HepG2 (cell line): Measurements from ENCODE around the genes M1AP, POLE4, REG3A and CTNNA2.

- RRBS, 2 experiments: no CpG with 5 or more reads among the region's 7 CpGs
CAGE:
- cytosol, long polyA minus RNA: no peak
- cytosol, long polyA plus RNA: no peak
- long polyA plus RNA: no peak
- nucleus, long polyA minus RNA: no peak
- nucleus, long polyA plus RNA: no peak
These were observed 8.7 kb downstream of the TET3 start for GRCh38 chr2:73993101-73994181.

DNA sequence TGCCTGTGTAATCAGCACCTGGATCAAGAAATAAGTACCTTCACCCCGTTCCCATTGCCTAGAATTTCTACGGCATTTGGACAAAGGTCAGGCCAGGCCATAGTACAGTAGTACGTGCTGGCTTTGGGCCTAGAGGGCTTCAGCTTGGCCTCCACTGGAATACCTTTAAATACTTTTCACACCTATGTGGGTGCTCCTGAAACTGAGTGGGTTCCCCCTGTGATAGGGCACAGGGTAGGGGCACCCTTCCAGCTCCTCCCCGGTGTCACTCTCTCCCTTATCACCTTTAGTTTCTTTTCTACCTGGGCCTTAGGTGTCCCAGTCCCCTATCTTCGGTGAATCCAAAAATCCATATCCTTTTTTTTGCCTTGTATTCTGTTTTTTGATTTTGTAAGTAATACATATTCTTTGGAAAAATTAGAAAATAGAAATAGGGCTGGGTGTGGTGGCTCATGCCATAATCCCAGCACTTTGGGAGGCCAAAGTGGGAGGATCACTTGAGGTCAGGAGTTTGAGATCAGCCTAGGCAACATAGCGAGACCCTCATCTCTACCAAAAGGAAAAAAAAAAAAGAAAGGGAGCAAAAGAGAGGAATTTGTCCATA is 26.7 kb downstream of the TET3 start:
- RRBS, 2 experiments: no CpG with 5 or more reads among the region's 6 CpGs
CAGE:
- cytosol, long polyA minus RNA: no peak
- cytosol, long polyA plus RNA: no peak
- long polyA plus RNA: no peak
- nucleus, long polyA minus RNA: no peak
- nucleus, long polyA plus RNA: no peak

- RRBS, 2 experiments: 45% methylated on average over 1 of the region's 21 CpGs; no CpG with 5 or more reads in 1 of the 2 experiments
CAGE:
- cytosol, long polyA minus RNA: no peak
- cytosol, long polyA plus RNA: no peak
- long polyA plus RNA: no peak
- nucleus, long polyA minus RNA: no peak
- nucleus, long polyA plus RNA: no peak
These were observed 8.3 kb downstream of the WDR54 start for GRCh38 chr2:74429450-74430582.

- RRBS, 2 experiments: 95 to 96% methylated on average over 2 of the region's 12 CpGs
CAGE:
- cytosol, long polyA minus RNA: no peak
- cytosol, long polyA plus RNA: no peak
- long polyA plus RNA: no peak
- nucleus, long polyA minus RNA: no peak
- nucleus, long polyA plus RNA: no peak
These were observed 2.7 kb downstream of the MOGS start for GRCh38 chr2:74462426-74463009.

GRCh38 chr2:74548560-74549185 is 5.1 kb downstream of the LOXL3 start:
- RRBS, 2 experiments: 1 to 3% methylated on average over 28 to 37 of the region's 57 CpGs
CAGE:
- cytosol, long polyA minus RNA: no peak
- cytosol, long polyA plus RNA: no peak
- long polyA plus RNA: no peak
- nucleus, long polyA minus RNA: no peak
- nucleus, long polyA plus RNA: no peak

DNA sequence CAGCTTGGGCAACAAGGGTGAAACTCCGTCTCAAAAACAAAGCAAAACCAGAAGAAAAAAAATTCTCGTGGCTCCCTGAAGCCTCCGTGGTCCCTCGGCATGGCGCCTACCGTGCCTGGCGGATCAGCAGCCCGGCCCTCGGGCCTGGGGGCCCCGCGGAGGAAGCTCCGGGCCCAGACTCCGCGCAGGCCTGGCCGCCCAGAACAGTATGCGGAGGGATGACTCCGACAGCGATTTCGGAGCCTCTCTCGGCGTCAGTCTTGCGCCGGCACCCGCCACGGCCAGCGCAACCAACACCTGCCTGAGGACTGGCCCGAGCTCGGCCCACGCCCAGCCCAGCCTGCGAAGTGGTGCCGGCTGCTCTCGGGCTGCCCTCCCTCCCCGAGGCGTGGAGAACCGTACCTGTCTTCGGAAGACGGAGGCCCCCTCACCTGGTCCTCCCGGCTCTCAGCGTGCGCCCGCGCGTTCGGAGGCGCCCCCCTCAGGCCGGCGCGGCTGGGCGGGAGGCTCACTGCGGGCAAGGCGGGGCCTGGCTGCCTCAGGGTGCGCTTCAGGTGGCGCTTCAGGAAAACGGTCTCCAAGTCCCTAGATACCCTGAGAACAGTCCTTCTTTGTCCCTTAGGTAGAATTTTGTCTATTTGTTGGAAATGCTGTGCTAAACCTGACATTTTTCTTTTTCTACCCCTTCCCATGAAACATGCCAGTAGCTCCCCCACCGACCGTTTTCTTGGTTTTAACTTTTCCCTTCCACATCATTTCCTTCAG is at the start of gene M1AP:
TSS of gene M1AP (minus strand) at position 468 of the 765 bp plus-strand sequence.
- RRBS, 2 experiments: 80 to 86% methylated on average over 33 to 34 of the region's 56 CpGs
CAGE:
- cytosol, long polyA minus RNA: no peak
- cytosol, long polyA plus RNA: no peak
- long polyA plus RNA: no peak
- nucleus, long polyA minus RNA: no peak
- nucleus, long polyA plus RNA: no peak

GRCh38 chr2:74717131-74717622 is 63.1 kb downstream of the SEMA4F start:
- RRBS, 2 experiments: no CpG with 5 or more reads among the region's 2 CpGs
CAGE:
- cytosol, long polyA minus RNA: no peak
- cytosol, long polyA plus RNA: no peak
- long polyA plus RNA: no peak
- nucleus, long polyA minus RNA: no peak
- nucleus, long polyA plus RNA: no peak

DNA sequence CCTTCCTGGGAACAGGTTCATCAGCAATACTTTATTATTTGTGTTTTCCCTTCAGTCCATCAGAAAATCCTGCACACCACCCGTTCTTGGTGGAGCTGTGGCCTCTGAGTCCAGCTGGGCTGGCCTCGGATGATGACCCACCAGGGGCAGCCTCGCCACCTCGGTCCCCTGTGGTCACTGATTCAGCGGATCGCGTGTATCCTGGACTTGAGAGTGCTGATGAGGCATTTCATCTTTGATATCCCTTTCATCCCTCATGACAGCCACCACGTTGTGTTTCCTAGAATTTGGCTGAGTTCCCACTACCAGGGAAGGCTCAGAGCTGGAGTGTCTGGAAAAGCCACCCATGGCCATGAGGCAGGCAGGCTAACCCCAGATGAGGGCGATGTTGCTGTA is 31.3 kb downstream of the HK2 start:
- RRBS, 2 experiments: no CpG with 5 or more reads among the region's 9 CpGs
CAGE:
- cytosol, long polyA minus RNA: no peak
- cytosol, long polyA plus RNA: no peak
- long polyA plus RNA: no peak
- nucleus, long polyA minus RNA: no peak
- nucleus, long polyA plus RNA: no peak

DNA sequence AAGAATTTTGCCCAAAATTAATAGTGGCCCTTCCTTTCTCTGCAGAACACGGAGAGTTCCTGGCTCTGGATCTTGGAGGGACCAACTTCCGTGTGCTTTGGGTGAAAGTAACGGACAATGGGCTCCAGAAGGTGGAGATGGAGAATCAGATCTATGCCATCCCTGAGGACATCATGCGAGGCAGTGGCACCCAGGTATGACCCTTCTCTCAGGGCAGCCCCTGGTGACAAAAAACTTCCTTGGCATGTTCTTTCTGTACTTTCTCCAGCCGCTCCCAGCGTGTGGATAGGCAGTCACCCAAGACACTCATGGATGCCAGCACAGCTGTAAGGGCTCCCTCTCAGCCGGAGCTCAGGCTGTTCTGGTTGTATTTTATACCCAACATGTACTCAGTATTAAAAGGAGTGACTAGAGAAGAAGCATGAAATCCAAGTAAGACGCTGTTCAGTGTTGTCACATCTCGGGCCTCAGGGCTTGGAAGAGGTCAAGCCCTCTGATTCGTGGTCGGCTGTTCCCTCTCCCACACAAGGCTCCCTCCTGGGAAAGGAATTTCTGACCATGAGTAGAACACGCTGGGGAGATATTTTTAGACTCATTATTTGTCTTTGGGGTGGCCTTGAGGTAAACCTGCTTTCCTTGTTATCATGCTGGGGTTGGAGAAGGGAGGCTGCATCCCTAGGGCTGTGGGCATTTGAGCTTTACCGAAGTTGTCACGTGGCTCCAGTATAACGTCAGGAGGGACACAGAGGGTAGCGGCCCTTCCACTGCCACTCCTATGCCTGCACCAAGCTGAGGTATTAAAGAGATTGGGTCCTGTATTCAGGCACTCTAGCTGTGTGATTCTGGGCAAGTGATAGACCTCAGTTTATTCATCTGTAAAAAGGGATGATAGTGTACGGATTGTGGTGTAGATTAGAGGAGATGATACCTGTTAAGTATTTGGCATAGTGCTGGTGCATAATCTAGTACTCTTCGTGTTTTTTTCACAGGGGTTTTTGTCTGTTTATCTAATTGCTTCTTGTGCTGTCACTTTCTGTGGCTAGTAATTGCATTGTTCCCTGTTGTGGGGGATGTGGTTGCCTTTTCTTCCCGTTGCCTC is 34.0 kb downstream of the HK2 start:
- RRBS, 2 experiments: no CpG with 5 or more reads among the region's 19 CpGs
CAGE:
- cytosol, long polyA minus RNA: no peak
- cytosol, long polyA plus RNA: no peak
- long polyA plus RNA: no peak
- nucleus, long polyA minus RNA: no peak
- nucleus, long polyA plus RNA: no peak

DNA sequence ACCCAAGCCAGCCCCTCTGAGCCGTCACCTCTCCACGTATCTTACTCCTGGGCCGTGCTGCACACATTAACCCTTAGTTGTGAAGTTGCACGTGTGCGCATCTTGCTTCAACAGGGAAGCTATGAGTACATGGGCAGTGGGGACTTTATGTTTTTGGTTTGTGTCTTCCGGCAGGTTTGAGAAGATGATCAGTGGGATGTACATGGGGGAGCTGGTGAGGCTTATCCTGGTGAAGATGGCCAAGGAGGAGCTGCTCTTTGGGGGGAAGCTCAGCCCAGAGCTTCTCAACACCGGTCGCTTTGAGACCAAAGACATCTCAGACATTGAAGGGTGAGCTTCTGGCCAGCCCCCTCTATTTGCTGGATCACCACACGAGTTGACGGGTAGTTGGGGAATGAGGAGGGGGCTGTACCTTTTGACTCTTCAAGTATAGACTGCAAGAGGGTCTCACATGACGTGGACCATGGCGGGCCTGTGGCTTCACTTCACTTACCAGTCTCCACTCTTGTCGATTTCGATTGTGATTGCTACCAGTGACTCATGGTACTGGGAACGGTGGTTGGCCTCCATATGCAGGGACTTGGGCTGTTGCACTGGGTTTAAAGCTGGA is 43.2 kb downstream of the HK2 start:
- RRBS, 2 experiments: no CpG with 5 or more reads among the region's 15 CpGs
CAGE:
- cytosol, long polyA minus RNA: no peak
- cytosol, long polyA plus RNA: no peak
- long polyA plus RNA: no peak
- nucleus, long polyA minus RNA: no peak
- nucleus, long polyA plus RNA: no peak

- RRBS, 2 experiments: no CpG with 5 or more reads among the region's 14 CpGs
CAGE:
- cytosol, long polyA minus RNA: no peak
- cytosol, long polyA plus RNA: no peak
- long polyA plus RNA: no peak
- nucleus, long polyA minus RNA: no peak
- nucleus, long polyA plus RNA: no peak
These were observed 49.9 kb upstream of the POLE4 start for GRCh38 chr2:74908501-74909082.

DNA sequence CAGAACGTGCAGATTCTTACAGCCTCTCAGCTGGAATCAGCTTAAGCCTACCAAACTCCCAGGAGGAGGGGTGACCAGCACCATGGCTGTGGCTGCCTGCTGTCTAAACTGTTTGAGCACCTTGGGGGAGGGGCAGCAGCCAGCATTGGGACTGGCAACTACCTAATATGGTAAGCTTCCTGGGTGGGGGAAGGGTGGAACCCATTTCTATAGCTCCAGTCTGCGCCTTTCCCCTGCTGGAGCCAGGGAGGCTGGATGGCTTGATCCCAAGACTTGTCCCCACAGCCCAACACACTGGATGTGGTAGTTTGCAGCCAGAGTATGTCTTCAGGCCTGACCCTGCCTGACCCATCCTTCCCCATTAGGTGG is 10.7 kb upstream of the POLE4 start:
- RRBS, 2 experiments: no CpG with 5 or more reads among the region's 2 CpGs
CAGE:
- cytosol, long polyA minus RNA: no peak
- cytosol, long polyA plus RNA: no peak
- long polyA plus RNA: no peak
- nucleus, long polyA minus RNA: no peak
- nucleus, long polyA plus RNA: no peak

DNA sequence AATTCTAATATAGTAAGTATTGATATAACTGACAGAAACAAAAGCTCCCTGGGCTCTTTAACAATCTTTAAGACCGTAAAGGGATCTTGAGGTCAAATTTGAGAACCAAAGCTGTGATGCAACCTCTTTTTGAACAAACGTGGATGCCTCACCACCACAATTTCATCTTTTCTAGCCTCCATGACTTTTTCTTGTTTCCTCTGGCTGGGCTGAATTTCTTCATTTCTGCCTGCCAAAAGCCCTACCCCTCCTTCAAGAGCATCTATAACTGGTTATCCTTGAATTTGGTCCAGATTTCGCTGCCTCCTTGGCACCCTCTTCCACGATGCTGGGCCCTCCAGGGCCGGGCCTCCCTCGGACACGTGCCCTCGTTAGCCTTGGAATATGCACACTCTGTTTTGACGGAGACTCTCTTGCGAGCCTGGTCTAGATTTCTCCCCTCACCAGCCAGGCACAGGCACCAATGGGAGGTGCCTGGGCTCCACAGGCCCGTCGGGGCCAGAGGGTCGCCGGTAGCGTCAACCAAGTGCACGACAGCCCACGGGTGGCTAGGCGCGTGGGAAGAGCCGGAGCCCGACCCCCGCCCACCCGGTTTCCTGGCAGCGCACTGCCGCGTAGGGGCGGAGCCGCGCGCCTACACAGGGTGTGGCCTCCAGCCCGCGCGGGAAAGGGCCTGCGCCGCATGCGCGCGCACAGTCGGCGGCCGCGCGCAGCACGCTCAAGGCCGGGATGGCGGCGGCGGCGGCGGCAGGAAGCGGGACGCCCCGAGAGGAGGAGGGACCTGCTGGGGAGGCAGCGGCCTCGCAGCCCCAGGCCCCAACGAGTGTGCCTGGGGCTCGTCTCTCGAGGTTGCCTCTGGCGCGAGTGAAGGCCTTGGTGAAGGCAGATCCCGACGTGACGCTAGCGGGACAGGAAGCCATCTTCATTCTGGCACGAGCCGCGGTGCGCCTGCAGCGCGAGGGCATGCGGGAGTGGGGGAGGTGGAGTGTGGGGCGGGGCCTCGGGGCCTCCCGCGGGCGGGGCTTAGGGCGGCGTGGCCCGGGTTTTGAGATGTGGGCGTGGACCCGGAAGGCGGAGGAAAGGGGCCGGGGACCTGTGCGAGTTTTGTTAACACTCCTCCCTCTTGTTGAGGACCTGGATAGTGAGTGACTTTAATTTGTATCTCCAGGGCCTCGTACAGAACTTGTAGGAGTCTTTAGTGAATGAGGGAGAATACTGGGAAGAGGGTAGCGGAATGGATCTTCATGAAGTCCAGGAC is at the start of gene POLE4:
TSS of gene POLE4 (plus strand) at position 693 of the 1,258 bp plus-strand sequence.
- RRBS, 2 experiments: 2 to 3% methylated on average over 7 of the region's 86 CpGs
CAGE:
- cytosol, long polyA minus RNA: start-site peak on the plus strand centred at position 702 of the sequence, 22 bp wide, 83 reads
- cytosol, long polyA plus RNA: start-site peak on the plus strand centred at position 693 of the sequence, 59 bp wide, 678 and 1,372 reads in 2 replicates; start-site peak on the plus strand centred at position 853 of the sequence, 63 bp wide, 94 and 124 reads in 2 replicates; start-site peak on the plus strand centred at position 1,097 of the sequence, 54 bp wide, 87 and 162 reads in 2 replicates
- long polyA plus RNA: start-site peak on the plus strand centred at position 714 of the sequence, 18 bp wide, 573 and 473 reads in 2 replicates; start-site peak on the plus strand centred at position 1,087 of the sequence, 79 bp wide, 79 and 35 reads in 2 replicates
- nucleus, long polyA minus RNA: no peak
- nucleus, long polyA plus RNA: start-site peak on the minus strand centred at position 940 of the sequence, 26 bp wide, 318 and 378 reads in 2 replicates

DNA sequence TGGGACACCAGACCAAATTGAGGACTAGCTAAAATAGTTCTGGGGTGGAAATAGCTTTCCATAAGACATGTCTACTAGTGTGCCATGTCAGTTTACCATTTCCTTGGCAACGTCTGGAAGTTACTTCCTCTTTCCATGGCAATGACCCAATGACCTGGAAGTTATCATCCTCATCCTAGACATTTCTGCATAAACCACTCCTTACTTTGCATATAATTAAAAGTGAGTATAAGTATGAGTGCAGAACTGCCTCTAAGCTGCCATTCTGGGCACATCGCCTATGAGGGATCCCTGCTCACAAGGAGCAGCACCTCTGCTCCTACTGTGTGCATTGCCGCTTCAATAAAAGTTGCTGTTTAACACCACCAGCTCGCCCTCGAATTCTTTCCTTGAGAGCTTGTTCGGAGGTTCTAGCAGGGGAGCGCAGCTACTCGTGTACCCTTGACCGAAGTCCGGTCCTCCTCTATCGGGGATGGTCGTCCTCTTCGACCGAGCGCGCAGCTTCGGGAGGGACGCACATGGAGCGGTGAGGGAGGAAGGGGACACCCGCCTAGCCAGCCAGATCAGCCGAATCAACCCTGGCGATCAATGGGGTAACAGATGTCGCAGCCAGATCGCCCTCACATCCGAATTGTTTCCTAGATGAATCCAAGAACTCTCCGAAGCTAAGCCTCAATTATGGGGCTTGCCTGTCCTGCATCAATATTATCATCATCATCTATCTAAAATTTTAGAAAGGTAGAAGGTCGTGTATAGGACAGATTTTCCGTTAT is 734.3 kb upstream of the GCFC2 start:
- RRBS, 2 experiments: no CpG with 5 or more reads among the region's 28 CpGs
CAGE:
- cytosol, long polyA minus RNA: no peak
- cytosol, long polyA plus RNA: no peak
- long polyA plus RNA: no peak
- nucleus, long polyA minus RNA: no peak
- nucleus, long polyA plus RNA: no peak

DNA sequence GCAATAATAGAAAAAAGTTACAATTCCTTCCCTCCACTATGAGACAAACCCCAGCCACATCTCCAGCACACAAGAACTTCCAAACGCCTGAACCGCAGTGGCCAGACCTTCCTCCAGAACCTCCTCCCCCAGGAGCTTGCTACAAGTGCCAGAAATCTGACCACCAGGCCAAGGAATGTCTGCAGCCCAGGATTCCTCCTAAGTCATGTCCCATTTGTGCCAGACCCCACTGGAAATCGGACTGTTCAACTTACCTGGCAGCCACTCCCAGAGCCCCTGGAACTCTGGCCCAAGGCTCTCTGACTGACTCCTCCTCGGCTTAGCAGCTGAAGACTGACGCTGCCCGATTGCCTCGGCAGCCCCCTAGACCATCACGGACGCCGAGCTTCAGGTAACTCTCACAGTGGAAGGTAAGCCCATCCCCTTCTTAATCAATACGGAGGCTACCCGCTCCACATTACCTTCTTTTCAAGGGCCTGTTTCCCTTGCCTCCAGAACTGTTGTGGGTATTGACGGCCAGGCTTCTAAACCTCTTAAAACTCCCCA is 431.6 kb downstream of the LRRTM4 start:
- RRBS, 2 experiments: no CpG with 5 or more reads among the region's 13 CpGs
CAGE:
- cytosol, long polyA minus RNA: no peak
- cytosol, long polyA plus RNA: no peak
- long polyA plus RNA: no peak
- nucleus, long polyA minus RNA: no peak
- nucleus, long polyA plus RNA: no peak

DNA sequence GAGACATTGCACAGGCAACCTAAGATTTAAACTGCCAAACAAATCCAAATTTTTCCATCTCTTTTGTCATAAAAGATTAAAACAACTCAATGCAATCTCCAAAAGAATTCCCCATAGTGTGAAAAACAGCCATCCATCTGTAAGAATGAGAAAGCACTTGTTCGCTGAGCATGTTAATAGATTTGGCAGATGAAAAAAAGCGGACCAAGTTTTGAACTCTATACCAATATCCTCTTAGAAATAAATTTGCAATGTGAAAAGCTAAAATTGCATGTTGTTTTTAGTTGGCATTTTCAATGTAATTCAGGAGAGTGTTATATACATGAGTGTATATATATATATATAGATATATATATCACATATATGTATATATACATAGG is 418.9 kb downstream of the LRRTM4 start:
- RRBS, 2 experiments: no CpG with 5 or more reads among the region's 2 CpGs
CAGE:
- cytosol, long polyA minus RNA: no peak
- cytosol, long polyA plus RNA: no peak
- long polyA plus RNA: no peak
- nucleus, long polyA minus RNA: no peak
- nucleus, long polyA plus RNA: no peak

DNA sequence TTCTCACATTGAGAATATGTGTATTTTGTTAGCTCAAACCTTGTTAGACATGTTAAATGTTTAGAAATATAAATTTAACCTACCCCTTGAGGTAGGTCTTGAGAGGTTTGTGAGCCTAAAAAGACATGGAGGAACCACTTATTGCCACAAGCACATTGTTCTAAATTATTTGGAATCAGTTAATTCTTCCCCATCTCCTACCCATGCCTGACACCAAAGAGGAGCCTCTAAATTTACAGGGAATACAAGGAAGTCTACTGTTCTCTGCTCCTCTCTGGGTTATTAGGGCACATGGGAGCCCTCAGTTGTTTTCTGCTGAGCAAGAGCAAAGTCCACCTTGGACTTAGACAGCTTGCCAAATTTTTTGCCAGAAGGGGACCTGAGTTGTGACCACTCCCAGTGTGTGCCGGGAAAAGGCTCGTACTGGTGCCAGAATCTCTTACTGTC is 324 bp upstream of the REG1A start:
- RRBS, 2 experiments: no CpG with 5 or more reads among the region's 2 CpGs
CAGE:
- cytosol, long polyA minus RNA: no peak
- cytosol, long polyA plus RNA: no peak
- long polyA plus RNA: no peak
- nucleus, long polyA minus RNA: no peak
- nucleus, long polyA plus RNA: no peak

DNA sequence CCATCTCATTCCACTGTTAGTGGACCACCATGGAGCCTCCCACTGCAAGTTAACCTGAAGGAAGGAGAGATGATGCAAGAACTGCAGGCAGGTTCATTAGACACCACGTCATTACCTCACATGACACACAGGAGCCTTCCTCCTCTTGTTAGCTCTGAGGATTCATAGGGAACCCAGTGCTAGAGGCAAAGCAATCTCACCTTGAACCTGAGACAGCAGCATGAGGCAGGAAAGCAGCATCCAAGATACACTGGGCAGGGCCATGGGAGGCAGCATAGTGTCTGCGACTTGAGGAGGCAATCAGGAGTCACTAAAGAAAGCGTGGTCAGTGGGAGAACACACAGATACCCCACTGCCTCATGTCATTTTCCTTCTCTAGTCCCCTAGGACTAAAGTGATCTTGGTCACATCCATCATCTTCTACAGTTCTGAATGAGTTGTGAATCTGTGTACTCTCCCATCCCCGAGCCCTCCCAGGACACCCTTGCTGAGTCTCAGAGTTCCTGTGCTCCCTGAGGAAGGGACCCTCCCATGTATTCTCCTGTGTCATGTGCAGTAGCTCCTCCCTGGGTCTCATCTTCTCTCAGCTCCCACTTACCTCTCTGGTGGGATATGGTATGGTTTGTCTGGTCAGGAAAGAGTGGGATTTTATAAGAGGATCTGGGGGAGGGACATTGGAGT is at the start of gene REG3A:
TSS of gene REG3A (minus strand) at position 624 of the 681 bp plus-strand sequence.
- RRBS, 2 experiments: no CpG with 5 or more reads among the region's 4 CpGs
CAGE:
- cytosol, long polyA minus RNA: no peak
- cytosol, long polyA plus RNA: no peak
- long polyA plus RNA: no peak
- nucleus, long polyA minus RNA: no peak
- nucleus, long polyA plus RNA: no peak

- RRBS, 2 experiments: 2 to 3% methylated on average over 9 to 10 of the region's 91 CpGs
CAGE:
- cytosol, long polyA minus RNA: no peak
- cytosol, long polyA plus RNA: no peak
- long polyA plus RNA: no peak
- nucleus, long polyA minus RNA: no peak
- nucleus, long polyA plus RNA: no peak
These were observed at the start of gene CTNNA2 for GRCh38 chr2:79512468-79513709. CTNNA2 (plus strand) TSS chr2:79513051.

DNA sequence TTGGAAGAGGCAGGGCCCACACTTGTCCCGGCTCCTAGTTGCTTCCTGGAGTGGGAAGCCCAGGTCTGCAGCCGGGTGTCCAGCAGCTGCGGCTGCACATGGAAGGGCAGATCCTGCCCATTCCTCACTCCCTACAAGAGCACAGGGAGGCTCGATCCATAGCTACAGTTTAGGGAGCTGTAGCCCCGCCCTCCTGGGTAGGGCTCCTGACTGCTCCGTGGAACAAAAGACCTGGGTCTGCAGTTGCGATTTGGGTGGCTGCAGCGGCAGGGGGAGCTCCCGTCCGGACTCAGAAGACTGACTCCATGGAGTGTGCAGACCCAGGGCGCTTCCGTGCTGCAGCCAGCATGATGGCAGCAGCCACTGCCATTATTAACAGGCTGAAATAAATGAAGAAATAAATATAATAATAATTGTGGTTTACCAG is 157.3 kb downstream of the CTNNA2 start:
- RRBS, 2 experiments: 0 to 7% methylated on average over 1 of the region's 12 CpGs
CAGE:
- cytosol, long polyA minus RNA: no peak
- cytosol, long polyA plus RNA: no peak
- long polyA plus RNA: no peak
- nucleus, long polyA minus RNA: no peak
- nucleus, long polyA plus RNA: no peak